PFSK-1 (cell line): ENCODE data around the genes AHCTF1, ZNF669, OR13G1, OR6F1 and OR14C36.

- RRBS, result 2% methylated on average over 19 of the region's 47 CpGs
These were observed at the start of gene AHCTF1 for GRCh38 chr1:246931742-246932217. TSS of gene AHCTF1 (minus strand) at chr1:246931948.

DNA sequence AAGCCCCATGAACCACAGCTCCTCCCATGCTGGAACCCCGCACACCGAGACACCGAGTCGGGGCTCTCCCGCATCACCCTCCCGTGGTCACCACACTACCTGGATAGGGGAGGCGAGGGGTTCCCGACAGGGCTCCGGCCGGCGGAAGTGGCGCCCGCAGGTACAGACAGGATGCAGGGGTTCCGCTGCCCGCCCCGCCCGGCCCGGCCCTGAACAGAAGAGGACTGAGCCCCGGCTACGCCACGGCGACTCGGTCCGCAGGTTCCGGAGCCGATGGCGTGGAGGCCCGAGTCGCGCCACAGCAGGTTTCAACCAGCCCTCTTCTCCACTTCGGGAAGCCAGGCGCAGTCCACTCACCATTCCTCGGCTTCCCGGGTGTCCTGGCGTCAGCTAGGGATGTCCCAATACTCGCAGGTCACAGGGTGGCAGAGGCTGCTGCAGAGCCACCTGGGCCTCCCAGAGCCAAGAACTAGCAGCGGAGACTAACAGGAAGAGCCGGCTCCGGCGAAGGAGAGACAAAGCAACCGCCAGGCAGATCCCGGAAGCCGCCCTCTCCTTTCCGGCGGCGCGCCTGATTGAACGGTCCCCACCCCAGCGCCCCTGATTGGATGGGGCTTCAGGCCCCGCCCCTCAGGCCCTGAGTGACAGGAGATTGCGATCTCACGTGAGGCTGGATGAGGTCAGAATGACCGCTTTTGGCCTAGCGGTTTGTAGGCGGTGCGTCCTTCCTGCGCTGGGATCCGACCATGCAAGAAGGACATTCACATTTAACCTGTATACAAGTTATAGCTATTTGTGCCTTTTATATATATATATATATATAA, at the start of gene ZNF669:
Gene ZNF669 (minus strand): TSS at position 517 of the 824 bp plus-strand sequence.
- RRBS, result 2% methylated on average over 17 of the region's 58 CpGs

DNA sequence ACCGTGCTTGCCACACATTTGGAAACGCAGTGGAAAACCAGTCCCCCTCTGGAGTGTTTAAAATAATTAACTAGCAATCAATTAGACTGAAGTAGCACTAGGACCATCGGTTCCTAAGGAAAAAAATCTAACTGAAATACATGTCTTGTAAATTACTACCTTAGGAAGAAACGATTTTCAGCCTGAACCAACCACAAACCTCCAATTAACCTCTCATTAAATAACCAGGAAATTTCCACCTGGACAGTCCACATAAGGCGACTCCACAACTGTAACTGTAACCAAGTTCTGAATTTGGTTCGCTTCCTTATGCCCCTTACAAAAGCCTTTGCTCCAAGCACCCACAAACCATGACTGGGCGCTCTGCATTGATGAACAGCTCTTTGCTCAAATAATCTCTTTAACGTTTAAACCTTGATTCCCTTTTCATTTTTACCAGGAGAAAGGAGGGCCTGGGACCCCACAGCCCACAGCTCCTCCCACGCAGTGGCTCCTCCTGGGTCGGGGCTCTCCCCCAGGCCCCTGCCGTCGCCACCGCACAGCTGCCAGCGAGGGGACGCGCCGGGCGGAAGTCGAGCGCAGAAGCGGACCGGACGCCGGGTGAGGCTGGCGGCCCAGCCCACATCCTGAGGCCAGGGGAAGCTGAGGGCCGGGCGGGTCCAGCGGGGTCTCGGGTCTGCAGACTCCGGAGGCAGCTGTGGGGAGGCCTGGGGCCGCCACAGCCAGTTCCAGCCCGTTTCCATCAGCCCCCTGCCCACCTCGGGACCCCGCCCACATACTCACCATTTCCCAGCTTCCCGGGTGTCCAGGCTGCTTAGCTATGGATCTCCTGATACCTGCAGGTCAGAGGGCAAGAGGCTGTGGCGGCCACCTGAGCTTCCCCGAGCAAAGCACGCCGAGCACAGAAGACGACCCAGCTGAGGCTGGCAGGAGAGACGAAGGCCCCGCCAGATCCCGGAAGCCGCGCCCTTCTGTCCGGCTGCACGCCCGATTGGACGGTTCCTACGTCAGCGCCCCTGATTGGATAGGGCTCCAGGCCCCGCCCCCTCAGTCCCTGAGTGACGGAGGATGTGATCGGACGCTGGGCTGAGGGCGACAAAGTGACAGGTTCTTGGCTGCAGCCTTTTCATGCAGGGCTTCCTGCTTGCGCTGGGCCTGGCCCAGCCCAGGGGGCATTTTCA, 38.5 kb upstream of the ZNF124 start:
- RRBS, result 2% methylated on average over 10 of the region's 57 CpGs

DNA sequence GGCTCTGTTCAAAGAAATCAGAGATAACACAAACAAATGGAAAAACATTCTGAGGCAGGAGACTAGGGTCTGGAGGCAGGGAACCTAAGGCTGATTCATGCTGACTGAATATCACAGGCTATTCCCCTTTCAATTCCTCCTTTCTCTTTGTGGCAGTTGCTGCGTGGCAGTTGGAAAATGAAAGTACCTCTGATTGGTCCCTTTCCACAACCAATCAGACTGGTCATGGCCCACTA, 56.2 kb upstream of the ZNF124 start:
- RRBS, result no CpG with 5 or more reads among the region's 1 CpG

DNA sequence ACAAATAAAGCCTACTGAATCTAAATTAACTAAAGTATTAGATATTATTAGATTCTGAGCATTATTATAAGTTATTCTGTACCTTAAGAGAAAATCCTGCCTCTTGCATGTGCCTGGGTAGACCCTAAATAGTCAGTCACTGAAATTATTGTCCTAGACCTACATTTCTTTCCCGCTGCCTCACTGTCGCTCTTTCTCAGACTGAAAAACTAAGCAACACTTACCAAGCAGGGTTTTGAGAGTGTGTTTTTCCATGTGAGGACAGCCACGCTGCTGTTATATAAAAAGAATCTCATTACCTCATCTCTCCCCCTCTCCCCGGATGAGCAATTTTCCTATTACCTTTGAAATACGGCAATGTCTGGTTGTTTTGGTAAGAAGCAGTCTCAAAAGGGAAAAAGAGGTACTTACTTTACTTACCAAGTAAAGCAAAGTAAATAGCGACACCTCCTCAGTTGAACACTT, 71.6 kb upstream of the ZNF124 start:
- RRBS, result no CpG with 5 or more reads among the region's 6 CpGs

- RRBS, result no CpG with 5 or more reads among the region's 12 CpGs
These were observed 33.0 kb downstream of the ZNF496 start for GRCh38 chr1:247298500-247299260.

DNA sequence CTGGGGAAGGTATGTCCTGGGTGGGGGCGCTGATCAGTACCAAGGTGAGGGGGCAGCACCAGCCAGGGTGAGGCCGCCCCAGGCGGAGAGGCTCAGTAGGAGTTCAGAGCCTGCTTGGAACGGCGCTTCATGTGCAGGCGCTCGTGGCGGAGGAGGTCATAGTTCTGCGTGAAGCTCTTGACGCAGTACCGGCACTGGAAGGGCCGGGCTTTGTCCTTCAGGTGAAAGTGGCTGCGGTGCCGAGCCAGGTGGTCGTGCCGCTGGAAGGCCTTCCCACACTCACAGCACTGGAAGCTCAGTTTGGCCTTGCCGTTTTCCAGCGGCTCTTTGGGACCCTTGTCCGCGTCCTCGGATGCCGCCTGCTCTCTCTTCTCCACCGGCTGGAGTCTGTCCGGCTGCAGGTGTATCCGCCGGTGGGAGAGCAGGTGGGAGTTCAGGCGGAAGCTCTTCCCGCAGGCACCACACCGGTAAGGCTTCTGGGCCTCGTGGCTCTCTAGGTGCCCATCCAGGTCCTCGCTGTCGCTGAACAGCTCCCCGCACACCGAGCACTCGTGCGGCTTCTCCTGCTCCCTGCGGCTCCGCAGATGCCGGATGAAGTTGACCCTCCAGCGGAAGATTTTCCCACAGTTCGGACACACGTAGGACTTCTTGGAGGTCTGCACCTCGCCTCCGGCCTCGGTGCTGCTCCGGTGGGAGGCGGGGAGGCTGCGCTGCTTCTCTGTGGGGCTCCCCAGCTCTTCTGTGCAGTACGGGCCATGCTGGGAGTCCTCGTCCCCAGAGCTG, 31.0 kb downstream of the ZNF496 start:
- RRBS, result 98% methylated on average over 9 of the region's 50 CpGs

- RRBS, result no CpG with 5 or more reads among the region's 7 CpGs
These were observed 8.4 kb downstream of the ZNF496 start for GRCh38 chr1:247323225-247323721.

GRCh38 chr1:247332483-247332655, 702 bp upstream of the ZNF496 start:
- RRBS, result 4% methylated on average over 2 of the region's 7 CpGs

GRCh38 chr1:247424382-247425047, 8.5 kb downstream of the NLRP3 start:
- RRBS, result no CpG with 5 or more reads among the region's 19 CpGs

- RRBS, result no CpG with 5 or more reads among the region's 6 CpGs
These were observed 12.1 kb downstream of the OR2B11 start for GRCh38 chr1:247445883-247446214.

DNA sequence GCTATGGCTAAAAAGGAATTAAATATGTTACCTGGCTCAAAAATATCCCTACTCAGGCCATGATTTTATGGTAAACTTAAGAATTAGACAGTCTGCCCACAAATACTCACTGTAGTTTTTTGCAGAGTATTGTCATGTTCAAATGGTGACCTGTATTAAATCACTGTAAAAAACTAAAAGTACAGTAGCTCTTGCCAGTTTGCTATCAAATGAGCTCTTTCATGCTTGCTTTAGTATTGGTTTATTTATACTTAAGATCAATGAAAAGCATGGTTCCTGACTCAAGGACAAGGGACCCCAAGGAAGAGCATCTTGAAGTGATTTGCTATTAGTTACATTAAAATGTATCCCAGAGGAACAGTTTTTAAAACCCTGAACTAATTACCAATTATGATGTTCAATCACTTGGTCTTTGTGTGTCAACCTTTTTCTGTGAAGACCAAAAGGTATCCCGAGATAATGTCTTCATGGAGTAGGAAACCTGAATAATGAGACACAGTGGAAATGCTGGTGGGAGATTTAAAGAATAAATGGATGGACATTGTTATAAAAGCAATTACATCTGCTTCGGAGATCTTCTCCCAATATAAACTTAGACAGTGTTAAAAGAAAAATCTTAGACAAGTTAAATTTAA, at the start of gene OR13G1:
Gene OR13G1 (minus strand): TSS at position 210 of the 635 bp plus-strand sequence.
- RRBS, result no CpG with 5 or more reads among the region's 2 CpGs

DNA sequence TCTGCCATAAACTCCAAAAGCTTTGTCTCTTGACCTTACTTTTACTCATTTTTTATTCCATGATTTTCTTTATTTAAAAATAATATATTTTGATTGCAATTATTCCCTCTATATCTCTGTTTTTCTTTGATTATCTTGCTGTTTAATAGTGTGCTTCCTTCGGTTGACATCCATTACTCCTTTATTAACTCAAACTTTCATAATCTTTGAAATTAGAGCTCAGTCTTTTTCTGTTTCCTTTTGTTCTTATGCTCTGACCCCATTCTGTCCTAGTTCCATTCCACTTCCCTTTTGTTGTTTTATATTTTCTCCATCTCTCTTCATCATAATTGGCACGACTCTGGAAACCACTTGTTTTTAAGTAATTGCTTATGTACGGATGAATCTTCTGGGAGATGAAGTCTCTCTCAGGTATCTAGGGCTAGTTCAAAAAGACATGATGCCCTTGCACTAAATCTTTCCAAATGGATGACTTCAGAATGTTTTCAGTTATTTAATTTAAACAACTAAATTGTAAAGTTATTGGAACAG, at the start of gene OR6F1:
Gene OR6F1 (minus strand): TSS at position 301 of the 531 bp plus-strand sequence.
- RRBS, result no CpG with 5 or more reads among the region's 3 CpGs

GRCh38 chr1:248348563-248348896, at the start of gene OR14C36:
TSS of gene OR14C36 (plus strand) at chr1:248348775.
- RRBS, result no CpG with 5 or more reads among the region's 4 CpGs

GRCh38 chr1:248825227-248825417, 593 bp downstream of the SH3BP5L start:
- RRBS, result no CpG with 5 or more reads among the region's 6 CpGs

GRCh38 chr1:248848924-248850241, 9.5 kb downstream of the ZNF692 start:
- RRBS, result no CpG with 5 or more reads among the region's 8 CpGs